M059J (cell line): ENCODE measurements around a stretch of chr1.

- RAMPAGE, long total RNA, result no peak
These were observed 237.7 kb upstream of the PBX1 start for GRCh38 chr1:164321187-164321726.

- RAMPAGE, long total RNA, result no peak
These were observed 6.4 kb downstream of the PBX1 start for GRCh38 chr1:164565195-164565920.

- RAMPAGE, long total RNA, result no peak
These were observed 43.7 kb downstream of the PBX1 start for GRCh38 chr1:164602484-164603250.

- RAMPAGE, long total RNA, result no peak
These were observed 53.2 kb downstream of the PBX1 start for GRCh38 chr1:164611656-164613037.

GRCh38 chr1:164641170-164641677 is 82.2 kb downstream of the PBX1 start:
- RAMPAGE, long total RNA, result no peak

DNA sequence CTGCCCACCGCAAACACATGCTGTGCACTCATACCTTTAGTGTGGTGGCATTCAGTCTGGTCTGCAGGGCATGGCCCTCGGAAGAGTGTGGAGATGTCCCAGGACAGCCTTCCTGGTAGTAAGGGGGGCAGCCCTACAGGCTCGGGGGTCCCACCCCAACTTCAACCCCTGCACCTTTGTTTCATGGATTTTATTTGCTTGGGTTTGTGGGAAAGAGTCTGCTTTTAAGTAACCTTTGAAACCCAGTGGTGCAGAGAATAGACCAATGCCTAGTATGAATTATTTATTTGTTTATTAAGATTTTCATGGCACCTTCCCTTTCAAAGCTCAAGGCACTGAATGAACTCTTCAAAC is 87.9 kb downstream of the PBX1 start:
- RAMPAGE, long total RNA, result no peak

DNA sequence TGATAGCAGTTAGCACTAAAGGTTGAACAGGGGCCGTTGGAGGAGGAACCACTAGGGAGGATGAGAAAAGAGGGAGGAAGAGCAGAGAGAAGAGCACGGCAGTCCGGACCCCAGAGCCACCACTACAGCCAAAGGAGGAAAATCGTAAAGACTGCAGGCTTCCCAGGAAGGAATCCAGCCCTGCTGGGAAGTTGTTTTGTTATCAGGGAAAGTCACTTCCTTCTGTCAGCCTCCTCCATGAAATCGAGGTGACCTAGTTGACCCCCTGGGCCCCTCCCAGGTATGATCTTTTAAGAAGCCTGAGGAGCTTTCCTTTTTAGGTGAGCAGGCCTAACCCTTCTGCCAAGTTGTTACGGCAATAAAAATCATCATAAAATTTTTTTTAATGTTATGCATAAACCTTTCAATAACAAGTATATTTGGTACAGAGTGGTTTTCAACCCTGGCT is 88.3 kb downstream of the PBX1 start:
- RAMPAGE, long total RNA, result no peak

GRCh38 chr1:165281146-165281345 is 75.5 kb downstream of the LMX1A start:
- RAMPAGE, long total RNA, result no peak

- RAMPAGE, long total RNA, result no peak
These were observed 19.6 kb upstream of the LMX1A start for GRCh38 chr1:165375559-165376993.

DNA sequence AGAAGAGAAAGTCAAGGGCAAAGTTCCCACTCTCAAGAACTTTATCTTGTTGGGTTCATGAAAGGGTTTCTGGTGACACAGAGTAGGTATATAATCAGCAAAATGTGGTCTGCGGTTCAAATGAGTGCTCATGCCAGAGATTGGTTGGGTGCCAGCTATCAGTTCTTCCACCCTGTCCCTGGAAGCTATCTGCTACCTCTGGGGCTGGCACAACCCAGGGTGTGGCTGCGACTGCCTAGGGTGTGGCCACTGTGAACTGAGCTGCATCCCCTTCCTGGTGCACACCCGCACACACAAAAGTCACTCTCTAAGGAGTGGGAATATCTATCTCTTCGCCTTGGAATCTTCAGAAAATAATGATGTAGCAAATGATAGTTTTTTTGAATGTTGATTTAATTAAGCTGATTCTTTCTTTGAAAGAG is 15.0 kb downstream of the MGST3 start:
- RAMPAGE, long total RNA, result no peak

DNA sequence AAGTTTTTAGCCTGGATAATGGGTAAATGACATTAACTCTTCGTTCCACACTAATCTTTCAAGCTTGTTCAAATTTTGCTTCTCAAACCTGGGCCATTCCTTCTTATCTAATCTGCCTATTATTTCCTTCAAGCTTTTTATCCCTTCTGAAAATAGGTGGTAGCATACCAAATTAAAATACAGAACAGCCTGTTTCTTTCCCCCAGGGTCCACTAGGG is 306 bp upstream of the UCK2 start:
- RAMPAGE, long total RNA, result no peak

- RAMPAGE, long total RNA, result no peak
These were observed 56.8 kb downstream of the UCK2 start for GRCh38 chr1:165884145-165884611.

- RAMPAGE, long total RNA, result no peak
These were observed 87.3 kb downstream of the UCK2 start for GRCh38 chr1:165914692-165915071.

GRCh38 chr1:166165297-166165627 is 1.5 kb downstream of the FAM78B start:
- RAMPAGE, long total RNA, result no peak

- RAMPAGE, long total RNA, result no peak
These were observed 1.6 kb downstream of the TADA1 start for GRCh38 chr1:166874326-166874972.

- RAMPAGE, long total RNA, result no peak
These were observed 26.2 kb upstream of the TADA1 start for GRCh38 chr1:166902139-166902771.

- RAMPAGE, long total RNA, result no peak
These were observed 54.4 kb upstream of the POU2F1 start for GRCh38 chr1:167166377-167166674.

DNA sequence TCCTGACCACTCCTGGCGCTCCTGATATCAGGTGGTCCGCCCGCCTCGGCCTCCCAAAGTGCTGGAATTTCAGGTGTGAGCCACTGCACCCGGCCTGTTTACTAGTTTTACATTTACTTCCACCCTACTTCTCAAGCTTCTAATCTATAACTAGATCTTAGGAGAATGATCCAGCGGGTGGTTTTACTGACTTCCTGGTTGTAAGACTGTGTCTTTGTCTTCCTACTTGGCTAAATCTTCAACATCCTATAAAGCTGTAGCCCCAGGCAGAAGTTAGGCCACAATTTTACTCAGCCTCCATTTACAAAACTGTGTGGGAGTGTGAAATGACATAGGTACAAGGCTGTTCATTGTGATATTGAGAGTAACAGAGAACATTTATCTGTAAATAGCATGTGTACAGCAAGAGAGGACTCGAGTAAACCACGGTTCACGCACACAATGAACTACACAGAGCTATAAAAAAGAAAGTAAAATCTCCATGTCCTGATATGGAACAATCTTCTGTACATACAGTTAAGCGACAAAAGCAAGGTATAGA is 9.5 kb upstream of the POU2F1 start:
- RAMPAGE, long total RNA, result no peak

DNA sequence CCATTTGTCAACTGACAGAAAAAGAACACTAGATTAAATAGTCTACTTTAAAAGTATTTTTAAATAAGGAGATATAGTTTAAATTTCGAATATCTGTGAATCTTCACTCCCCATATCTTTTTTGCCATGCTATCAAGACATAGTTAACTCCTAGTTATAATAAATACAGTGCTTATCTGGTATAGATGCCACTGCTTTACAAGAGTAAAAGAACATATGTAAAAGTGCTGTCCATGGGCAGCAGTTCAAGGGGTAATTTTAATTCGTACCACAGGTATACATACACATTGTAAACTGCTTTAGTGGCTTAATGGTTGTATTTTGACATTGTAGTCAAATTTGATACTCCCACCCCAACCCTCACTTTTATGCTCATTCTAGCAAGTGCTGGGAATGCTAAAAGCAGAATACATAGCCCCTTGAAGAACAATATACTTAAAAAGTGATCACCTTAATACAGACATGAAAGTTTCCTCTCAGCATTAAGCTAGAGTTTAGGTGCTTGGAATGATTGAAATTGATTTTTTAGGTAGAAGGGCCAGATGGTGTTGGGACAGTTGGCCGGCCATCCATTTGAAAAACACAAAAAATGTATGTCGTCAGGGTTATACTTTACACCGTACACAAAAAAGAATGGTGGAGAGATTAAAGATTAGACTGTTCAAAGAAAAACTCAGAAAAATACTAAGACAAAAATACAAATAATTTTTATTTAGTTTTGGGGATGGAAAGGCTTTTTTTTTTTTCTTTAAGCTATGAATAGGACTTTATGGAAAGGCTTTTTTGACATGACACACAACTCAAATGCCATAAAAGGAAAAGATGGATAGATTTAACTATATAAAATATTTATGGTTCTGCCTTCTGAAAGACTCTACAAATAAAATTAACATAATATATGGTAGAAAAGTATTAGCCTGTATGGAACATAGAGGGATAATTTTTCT is 18.8 kb downstream of the POU2F1 start:
- RAMPAGE, long total RNA, result no peak

- RAMPAGE, long total RNA, result no peak
These were observed 29.4 kb downstream of the CD247 start for GRCh38 chr1:167488945-167489295.